ENCODE measurements around a stretch of chr4.

DNA sequence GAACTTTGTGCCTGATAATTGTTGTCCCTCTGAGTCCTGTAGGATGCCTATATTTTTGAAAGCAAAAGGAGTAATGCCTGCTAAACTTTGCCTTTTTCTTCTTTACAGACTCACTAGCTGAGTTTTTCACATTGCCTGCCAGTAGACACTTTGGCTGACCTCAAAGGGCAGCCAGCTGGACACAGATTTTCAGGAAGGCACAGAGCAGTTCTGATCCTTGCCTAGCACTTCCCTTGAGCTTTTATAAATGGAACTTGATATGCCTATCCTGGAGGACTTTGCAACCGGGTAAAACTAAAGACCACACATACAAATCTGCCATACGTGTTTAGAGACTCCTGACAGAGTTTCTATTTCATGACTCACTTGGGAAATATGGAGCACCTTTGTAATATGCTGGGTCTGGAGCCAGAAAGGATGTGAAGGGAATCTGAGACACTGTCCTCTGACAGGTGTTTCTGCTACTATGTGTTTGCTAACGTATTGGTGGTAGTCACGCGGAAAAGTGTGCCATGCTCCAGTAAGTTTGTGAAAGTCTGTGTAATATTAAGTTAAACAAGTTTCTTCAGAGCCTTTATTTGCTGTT is 56.6 kb upstream of the RASSF6 start:
- PRO-cap, 3 experiments: no peak in any of the 3 experiments

GRCh38 chr4:73709262-73709972 is 31.0 kb upstream of the CXCL8 start:
- PRO-cap, 3 experiments: no peak in any of the 3 experiments

DNA sequence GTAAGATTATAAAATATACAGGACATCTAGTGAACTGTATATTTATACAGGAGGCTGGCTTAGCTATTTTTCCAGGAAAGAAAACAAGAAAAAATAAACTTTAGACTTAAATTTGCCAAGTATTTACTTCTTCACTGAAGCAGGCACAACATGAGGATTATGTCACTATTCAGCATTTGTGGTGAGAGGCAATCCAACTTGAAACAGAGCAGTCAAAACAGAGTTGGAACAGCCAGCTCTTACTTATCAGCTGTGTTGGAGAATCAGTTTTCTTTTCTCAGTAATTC is 6.7 kb downstream of the PF4V1 start:
- PRO-cap, 3 experiments: no peak in any of the 3 experiments

- PRO-cap, 3 experiments: no peak in any of the 3 experiments
Observed at GRCh38 chr4:74037808-74038240, 665 bp downstream of the CXCL3 start.

DNA sequence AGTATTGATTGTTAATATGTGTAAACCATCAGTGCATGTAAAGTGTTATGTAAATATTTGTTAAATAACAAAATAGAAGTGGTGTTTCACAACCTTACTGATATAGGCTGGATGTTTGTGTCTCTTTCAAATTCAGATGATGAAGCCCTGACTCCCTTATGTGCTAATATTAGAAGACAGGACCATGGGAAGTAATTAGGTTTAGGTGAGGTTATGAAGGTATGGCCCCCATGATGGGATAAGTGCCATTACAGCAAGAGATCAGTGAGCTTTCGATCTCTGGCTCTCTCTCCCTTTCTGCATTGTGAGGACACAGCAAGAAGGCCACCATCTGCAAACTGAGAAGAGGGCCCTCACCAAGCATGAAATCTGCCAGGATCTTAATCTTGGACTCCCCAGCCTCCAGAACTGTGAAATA is 1.7 kb upstream of the CXCL2 start:
- PRO-cap, 3 experiments: no peak in any of the 3 experiments

DNA sequence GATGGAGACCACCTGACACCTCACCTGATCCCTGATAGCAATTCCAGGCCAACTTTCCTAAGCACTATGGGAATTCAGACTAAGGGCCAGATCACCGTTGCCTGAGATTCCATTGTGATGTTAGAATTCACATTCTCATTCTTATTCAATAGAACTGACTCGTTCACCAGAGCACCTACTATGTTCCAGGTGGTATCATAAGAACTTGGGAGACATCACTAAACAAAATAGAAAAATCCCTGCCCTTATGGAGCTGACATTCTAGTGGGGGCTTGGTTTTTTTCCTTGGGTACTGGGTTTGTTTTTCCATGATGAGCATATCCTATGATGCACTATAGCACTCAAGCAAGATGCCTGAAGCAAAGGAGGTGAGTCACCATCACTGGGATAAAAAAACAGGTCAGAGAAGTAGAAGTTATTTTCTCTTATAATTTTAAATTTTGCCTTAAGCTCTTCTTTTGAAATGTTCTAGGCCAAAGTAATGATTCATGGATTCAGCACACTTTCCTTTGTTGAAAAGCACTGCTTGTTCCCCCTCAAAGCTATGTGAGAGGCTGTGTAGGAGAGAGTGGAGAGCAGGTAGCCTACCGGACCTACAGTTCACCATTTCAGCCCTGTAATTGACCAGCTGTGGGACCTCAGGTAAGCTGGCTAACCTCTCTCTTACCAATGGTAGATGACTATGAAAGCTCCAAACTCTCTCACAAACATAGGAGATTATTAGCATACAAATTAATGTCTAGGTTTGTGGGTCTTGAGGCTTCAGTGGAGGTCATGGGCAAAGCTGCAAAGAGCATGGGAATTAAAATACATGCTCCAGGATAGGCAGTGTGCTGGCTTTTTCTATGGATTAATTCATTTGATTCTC is 15.3 kb upstream of the CXCL2 start:
- PRO-cap, 3 experiments: no peak in any of the 3 experiments

GRCh38 chr4:74366643-74367223 is 1.8 kb downstream of the EREG start:
- PRO-cap, 3 experiments: peak in 1 of 3 experiments; most common plus-strand start chr4:74366881 (in 1); most common minus-strand start chr4:74366787 (in 1)

GRCh38 chr4:74446361-74446848 is 1.5 kb downstream of the AREG start:
- PRO-cap, 3 experiments: peak in 1 of 3 experiments; most common plus-strand start chr4:74446467 (in 1); most common minus-strand start chr4:74446574 (in 1)

- PRO-cap, 3 experiments: no peak in any of the 3 experiments
Observed at GRCh38 chr4:74532253-74532551, 87.3 kb downstream of the AREG start.

DNA sequence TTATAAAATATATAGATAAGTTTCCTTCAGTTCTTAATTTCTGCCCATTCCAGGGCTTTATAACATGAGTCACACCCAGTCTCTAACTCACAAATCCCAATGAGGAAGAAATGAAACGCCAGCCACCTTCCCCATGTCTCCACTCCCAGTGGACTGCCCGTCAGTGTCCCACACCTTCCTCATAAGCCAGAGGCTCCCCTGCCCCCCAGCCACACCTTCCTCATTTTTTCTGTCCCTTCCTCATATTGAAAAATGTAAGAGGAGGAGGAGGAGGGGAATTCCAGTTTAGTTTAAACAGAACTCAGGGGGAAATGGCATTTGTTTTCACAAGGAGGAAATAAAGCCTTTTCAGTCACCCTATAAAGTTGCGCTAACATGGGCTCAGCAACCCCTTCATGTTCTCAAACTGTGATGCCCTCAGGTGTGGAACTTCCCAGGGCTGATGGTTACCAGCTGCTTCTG is 97.8 kb downstream of the PARM1 start:
- PRO-cap, 3 experiments: peak in 1 of 3 experiments; most common minus-strand start position 155 of the sequence (in 1)

GRCh38 chr4:75180181-75180723 is 247.3 kb downstream of the PARM1 start:
- PRO-cap, 3 experiments: no peak in any of the 3 experiments

- PRO-cap, 3 experiments: no peak in any of the 3 experiments
Observed at GRCh38 chr4:75249841-75250275, 264.3 kb downstream of the RCHY1 start.

- PRO-cap, 3 experiments: no peak in any of the 3 experiments
Observed at GRCh38 chr4:75805267-75805664, 80.9 kb downstream of the USO1 start.

DNA sequence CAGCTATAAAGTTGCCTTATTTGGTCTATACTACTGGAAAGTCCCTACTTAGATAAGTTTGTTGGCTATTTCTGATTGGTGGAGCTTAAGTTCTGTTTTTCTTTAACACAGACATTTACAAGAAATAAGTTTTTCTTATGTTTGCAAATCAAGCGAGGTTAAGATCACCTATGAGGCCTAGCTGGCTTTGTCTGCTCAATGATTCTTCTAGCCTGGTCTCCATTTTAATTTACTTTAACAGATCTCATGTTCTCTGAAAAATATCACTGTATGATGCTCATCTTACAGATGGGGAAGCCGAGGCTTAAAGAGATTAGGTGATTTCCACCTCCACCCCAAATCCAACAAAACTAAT is 56.5 kb downstream of the PPEF2 start:
- PRO-cap, 3 experiments: no peak in any of the 3 experiments

- PRO-cap, 3 experiments: no peak in any of the 3 experiments
Observed at GRCh38 chr4:76011475-76012523, 4.5 kb upstream of the CXCL9 start.

DNA sequence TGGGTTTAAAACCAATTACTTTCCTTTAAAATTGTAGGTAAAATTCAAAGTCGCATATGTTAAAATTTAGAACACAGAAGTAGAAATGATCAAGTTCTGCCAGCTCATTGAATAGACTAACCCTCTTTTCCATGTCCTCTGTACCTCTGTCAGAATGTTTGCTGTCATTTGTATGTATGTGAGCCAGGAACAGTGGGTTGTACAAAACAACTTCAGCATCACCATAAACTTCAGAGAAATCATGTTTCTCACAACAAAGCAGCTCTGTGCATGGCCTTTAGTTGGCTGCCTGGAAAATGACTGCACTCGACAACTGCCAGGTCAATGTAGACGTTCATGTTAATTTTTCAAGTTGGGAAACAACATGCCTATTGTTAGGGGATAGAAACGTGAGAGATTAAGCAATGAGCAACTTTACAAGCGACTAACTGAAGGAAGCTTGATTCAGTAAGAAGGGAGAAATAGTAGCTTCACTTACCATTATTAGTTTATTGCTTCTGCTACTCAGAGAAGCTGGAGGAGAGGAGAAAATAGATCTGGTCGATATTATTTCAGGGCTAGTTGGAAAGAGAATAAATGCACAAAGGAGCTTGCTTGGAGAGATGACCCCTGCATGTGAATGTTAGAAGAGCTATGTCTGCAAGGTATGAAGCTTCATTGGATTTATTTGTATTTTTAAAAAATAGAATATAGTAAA is 17.9 kb upstream of the CXCL11 start:
- PRO-cap, 3 experiments: no peak in any of the 3 experiments

- PRO-cap, 3 experiments: no peak in any of the 3 experiments
Observed at GRCh38 chr4:76174003-76174579, 25.9 kb upstream of the NUP54 start.

DNA sequence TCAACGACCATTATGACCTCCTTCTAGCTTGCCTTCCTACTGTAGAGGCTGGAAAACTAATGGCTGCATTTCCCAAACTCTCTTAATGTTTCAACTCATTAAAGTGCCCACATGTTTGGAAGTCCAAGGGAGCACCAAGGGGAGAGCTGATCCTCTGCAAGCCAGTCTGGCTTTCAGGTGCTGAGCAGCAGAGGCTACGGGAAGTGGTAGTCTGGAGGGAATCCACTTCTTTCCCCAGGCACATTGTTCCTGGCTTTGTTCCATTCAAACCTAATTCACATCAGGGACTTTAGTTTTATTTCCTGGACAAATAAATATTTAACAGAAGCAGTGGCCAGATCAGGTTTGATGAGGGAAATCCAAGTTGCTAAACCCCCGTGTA is 13.9 kb upstream of the STBD1 start:
- PRO-cap, 3 experiments: no peak in any of the 3 experiments

GRCh38 chr4:76435441-76436417 is 700 bp downstream of the SHROOM3 start:
- PRO-cap, 3 experiments: no peak in any of the 3 experiments

DNA sequence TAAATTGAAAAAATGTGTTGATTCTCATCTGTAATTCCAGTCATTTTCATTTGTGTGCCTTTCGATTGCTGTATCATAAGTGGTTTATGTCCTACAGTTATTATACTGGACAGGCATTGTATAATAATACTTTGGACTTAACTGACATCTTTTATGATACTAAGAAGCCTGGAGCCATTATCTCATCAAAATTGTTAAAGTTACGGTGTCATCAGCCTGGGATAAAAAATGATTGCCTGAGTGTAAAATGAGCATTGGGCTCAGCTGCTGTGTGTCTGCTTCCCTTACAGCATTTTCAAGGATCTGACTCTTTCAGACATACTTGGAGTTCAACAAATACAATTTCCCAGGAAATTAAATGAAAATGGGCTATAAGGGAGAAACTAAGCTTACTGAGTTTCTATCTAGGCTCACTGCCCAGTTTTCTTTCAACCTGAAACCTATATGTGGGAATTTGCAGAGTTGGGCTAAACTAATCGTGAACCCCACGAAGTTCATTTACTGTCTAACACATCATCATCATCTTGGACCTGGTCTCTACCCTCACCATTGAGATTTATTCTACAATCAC is 146.4 kb downstream of the SHROOM3 start:
- PRO-cap, 3 experiments: peak in 1 of 3 experiments; most common minus-strand start position 305 of the sequence (in 1)

Data from Metastatic Breast Carcinoma in the Ovary (tissue), 3 donors.